Mesangial cell (primary cell): ENCODE data around the genes COL4A1 and ING1.

- RAMPAGE, long total RNA, result no peak
These were observed 177.4 kb downstream of the COL4A1 start for GRCh38 chr13:110129593-110130005.

- RAMPAGE, long total RNA, result no peak
These were observed 125.8 kb downstream of the COL4A1 start for GRCh38 chr13:110181200-110181584.

GRCh38 chr13:110192785-110193249 is 114.1 kb downstream of the COL4A1 start:
- RAMPAGE, long total RNA, result no peak

DNA sequence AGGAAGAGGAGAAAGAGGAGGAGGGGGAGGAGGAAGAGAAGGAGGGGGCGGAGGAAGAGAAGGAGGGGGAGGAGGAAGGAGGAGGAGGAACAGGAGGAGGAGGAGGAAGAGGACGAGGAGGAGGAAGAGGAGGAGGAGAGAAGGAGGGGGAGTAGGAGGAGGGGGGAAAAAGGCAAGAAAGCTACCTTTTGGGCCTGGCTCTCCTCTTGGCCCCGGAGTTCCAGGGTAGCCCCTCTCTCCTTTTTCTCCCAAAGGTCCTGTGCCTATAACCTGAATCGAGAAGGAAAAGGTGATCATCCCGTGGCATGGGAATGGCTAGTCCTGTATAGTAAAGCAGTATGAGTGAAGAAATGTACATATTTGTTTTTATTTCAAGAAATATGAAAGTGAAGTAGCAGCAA is 105.7 kb downstream of the COL4A1 start:
- RAMPAGE, long total RNA, result no peak

GRCh38 chr13:110232073-110232579 is 74.8 kb downstream of the COL4A1 start:
- RAMPAGE, long total RNA, result no peak

- RAMPAGE, long total RNA, result no peak
These were observed 59.0 kb downstream of the COL4A1 start for GRCh38 chr13:110248003-110248330.

DNA sequence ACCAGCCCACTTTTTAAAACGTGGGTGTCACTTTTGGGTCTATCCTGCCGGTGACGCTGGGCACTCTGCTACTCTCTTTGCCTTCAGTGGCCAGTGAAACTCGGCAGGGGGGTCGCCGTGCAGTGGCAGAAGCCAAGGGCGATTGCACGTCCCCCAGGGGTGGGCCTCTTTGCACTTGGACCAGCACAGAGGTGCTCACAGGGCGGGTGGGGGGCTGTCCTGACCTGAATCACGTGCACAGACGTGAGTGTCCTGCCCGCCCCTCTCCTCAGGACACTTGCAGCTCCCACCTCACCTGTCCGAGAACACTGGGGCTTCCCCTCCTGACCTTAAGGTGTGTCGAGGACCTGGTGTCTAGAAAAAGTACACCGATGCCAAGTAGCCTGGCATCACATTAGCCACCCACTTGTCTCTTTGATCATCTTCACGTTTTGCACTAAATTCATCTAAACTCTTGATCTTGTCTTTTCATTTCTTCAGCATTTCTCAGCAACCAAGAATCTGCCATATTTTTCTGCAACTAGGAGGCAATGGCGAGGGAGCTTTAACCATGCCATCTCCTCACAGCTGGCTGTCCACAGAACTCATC is 16.0 kb downstream of the COL4A1 start:
- RAMPAGE, long total RNA, result no peak

DNA sequence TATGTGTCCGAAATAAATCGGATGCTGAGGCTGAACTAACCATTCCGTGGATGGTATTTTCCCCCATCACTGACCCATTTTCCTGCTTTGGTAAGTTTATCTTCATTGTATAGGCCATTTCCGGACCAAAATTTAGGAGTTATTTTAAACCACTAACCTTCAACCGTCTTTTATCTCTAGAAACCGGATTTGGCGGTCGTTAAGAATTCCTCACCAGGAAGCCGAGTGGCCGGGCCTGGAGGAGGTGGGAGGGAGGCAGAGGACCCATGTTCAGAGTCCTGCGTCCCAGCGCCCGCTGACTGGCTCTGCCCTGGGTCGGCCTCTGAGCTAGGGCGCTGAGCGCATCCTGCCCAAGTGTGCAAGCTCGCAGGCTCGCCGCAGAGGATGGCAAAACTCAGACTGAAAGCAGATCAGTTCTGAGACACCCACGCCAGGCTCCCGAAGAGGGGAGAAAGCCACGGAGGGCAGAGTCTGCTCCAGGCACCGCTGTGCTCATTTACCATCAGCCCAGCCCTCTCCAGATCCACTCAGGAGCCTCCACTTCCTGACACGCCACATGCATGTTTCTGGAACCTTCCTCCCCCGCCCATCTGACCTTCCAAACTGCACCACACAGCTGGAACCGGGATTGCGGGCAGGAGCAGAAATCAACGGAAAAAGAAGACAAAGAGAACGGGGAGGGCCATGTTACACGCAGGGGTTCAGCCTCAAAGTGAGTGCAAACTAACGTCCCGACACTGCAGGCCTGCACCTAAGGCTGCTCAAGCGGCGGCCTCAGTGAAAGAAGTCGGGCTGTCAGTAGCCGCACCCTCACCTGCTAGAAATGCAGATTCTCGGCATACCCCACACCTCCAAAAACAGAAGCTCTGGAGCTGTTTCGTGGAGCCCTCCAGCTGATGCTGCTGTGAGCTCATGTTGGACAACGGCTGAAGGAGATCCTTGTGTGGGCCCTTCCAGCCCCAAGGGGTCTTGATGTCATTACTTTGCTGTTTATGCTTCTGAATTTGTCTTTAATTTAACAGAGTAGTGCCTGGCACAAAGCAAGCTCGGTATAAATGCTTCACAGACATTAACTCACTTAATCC is 8.2 kb downstream of the COL4A1 start:
- RAMPAGE, long total RNA, result no peak

- RAMPAGE, long total RNA, result no peak
These were observed at the start of gene COL4A1 for GRCh38 chr13:110306929-110307219. Gene COL4A1 (minus strand): TSS chr13:110307157.

GRCh38 chr13:110387331-110387931 is 80.3 kb downstream of the COL4A2 start:
- RAMPAGE, long total RNA, result no peak

DNA sequence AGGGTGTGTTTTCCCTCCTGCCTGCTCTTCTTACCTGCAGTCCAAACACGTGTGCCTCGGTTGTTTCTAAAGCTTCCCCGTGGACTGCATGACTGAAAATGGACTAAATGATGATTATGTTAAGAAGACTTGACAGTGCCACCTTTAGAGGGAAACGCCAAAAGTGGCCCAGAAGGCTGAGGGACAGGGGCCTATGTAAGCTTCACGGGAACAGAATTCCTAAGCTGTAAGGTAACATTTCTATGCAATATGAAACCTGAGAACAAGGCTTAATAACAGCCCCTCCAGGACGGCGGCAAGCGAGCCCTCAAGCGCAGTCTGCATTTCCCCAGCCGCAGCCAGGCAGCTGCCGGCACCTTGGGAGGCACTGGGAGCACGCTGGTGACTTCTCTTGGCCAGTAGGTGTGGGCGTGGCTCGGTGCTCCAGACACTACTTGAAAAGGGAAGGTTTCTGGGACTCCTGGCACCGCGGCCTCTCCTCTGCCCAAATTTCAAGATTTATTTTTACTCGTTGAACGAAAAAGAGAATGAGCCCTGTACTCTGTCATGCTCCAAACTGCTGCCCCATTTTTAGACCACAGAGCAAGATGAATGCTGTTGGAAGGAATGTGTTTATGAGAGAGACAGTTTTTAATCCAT is 81.0 kb downstream of the COL4A2 start:
- RAMPAGE, long total RNA, result no peak

DNA sequence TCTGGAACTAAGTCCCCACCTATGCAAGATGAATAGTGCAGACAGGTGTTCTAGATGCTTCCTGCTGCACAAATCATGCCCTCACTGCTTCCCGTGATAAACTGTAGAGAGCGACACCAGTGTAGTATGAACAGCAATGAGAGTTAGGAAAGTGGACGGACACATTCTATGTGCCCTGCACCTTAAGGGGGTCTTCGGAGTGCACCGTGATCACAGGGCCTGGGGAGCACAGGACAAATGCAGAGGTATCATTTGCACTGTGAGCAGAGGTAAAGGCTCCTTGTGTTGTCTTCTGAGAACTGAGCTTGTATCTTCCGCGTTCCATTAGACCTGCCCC is 93.6 kb downstream of the RAB20 start:
- RAMPAGE, long total RNA, result no peak

DNA sequence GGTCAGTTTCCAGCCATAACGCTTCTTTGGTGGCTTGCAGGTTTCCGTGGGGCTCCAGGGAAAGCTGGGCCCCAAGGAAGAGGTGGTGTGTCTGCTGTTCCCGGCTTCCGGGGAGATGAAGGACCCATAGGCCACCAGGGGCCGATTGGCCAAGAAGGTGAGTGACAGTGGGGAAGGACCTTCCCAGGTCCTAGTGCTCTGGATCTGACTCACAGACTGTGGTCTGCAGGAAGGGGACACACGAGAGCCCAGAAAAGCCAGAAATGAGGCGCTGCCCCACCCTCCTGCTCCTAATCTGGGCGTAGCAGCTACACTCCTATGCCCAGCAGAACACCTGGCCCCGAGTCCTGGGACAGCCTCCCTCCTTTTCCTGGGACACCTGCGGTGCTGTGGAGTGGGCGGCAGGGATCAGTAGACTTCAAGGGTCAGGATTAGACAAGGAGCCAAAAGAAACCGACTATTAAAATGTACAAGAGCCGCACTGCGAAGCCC is 57.4 kb downstream of the RAB20 start:
- RAMPAGE, long total RNA, result no peak

- RAMPAGE, long total RNA, result no peak
These were observed 3.8 kb downstream of the RAB20 start for GRCh38 chr13:110557335-110558497.

DNA sequence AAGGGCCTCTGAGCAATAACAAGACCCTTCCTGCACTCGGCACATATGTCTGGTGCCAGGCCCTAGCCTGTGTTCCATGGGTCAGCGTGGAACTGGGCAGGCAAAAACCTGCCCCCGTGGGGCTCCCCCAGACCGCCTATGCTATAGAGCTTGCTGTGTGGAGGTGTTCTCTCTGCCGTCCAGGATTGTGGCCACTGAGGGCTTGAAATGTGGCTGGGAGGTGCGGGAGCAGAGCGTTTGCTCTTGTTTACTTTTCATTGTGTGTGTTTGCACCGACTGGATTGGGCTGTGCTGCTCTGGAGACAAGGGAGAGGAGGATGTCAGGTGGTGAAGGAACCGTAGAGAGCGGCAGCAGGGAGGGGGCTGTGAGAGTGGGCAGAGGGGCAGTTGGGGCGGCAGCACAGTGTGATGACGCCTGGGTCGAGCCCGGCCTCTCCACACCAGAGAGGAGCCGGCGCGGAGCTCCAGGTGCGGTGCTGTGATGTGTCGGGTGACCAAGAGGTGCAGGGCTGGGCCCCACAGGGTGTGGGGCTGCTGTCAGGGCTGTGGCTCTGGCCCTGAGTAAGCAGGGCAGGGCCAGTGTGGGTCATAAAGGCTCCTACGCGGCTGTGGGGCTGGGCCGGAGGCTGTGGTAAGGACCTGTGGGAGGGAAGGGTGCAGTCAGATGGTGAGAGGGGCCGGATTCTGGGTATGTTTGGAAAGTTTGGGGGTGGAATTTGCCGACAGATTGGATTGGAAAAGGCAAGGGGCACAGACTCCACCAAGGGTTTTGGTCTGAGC is 10.4 kb downstream of the NAXD start:
- RAMPAGE, long total RNA, result no peak

- RAMPAGE, long total RNA, result no peak
These were observed 27.1 kb downstream of the NAXD start for GRCh38 chr13:110642151-110643150.

DNA sequence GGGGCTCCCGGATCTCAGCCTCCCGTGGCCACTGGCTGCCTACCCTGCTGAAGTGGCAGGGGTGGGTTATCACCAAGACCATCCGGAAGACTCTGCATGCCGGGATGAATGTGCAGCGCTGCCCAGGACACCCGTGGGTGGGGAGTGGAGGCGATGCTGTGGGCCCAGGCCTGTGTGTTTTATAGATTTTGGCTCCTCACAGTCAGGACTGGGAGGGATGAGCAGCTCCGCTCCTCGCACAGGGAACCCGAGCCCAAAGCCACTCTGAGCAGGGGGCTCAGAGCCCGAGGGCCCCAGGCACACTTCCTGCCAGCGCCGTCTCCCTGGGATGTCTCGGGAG is 31.1 kb downstream of the NAXD start:
- RAMPAGE, long total RNA, result no peak

- RAMPAGE, long total RNA, result no peak
These were observed at the start of gene ING1 for GRCh38 chr13:110713603-110713927. Gene ING1 (plus strand): TSS chr13:110713700.

- RAMPAGE, long total RNA, result no peak
These were observed 96.6 kb downstream of the ING1 start for GRCh38 chr13:110810115-110810520.

- RAMPAGE, long total RNA, result no peak
These were observed 34.2 kb downstream of the ANKRD10 start for GRCh38 chr13:110880683-110881039.